Foreskin keratinocyte (primary cell): Measurements from ENCODE around the genes USF3, DRD3 and ZBTB20.

DNA sequence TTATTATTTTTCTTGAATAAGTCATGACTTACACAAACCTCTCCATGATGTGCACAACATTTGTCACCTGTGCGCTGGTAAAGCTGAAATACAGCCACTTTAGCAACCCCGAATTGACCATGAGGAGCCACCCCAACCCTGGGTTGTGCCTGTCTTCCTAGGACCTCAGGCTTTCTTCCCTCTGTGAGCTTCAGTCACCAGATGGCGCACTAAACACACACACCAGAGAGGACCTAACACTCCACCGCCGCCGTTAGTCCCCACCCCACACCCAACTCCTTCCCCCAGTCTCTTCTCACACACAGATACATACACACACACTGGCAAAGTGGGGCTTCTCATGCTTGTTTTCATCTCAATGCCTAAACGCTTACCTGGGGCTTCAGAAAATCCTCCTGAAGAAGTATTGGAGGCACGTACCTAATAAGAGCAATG lies 2.0 kb upstream of the CCDC80 start:
- RAMPAGE, total RNA: no peak

DNA sequence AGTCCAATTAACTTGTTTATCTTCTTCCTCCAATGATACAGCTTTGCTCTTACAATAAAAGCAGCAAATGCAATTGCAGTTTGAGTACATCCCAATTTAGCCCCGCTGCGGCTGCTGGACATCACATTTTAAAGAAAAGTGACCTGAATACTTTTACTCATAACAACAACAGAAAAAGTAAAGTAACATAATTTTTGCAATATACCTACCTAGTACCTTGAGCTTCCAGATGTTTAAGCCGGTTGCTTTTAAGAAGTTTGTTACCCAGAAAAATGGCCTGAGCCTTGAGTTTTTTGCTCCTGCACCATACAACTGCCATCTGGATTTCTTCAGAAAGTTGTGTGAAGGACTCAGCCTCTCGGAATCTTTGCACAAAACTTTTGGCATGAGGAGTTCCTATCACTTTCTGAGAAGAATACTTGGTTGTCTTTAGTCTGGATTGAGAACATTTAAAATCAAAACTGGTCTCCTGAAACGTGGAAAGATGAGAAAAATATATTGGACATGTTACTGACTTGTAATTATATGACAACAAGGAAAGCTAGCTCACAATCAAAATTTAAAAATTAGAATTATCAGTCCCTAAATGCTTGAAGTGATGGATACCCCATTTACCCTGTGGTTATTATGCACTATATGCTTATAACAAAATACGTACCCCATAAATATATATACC lies 11.4 kb downstream of the NEPRO start:
- RAMPAGE, total RNA: no peak

DNA sequence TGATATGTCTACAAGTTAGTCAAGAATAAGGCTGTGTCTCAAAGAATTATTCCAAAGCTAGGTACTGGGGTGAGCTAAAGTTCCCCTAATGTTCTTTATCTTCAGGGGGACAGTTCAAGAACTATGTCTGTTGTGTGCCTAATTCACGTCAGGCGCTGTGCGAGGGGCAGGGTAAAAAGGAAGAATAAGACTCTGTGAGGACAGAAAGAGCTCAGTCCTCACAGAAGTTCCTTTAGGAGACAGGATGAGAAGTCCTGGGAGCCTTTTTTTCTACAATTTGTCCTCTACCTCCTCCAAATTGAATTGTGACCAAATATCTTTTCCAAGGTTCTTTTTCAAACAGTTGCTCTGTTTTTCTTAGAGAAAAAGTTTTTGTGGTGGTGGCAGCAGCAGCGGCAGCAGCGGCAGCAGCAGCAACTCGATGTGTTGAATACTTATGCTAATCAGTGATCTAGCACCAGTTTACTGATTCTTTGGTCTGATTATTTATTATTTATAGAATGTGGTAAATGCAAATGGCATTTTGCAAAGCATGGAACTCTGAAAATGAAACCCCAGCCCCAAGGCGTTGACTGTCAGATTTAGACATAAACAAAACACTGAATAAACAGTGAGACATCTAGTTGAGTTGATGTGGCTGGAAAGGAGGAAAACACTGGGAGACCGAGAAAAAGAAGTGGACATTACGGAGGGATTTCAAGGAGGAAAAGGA lies 59.9 kb upstream of the NEPRO start:
- RAMPAGE, total RNA: no peak

GRCh38 chr3:113151299-113152172 lies 59.8 kb upstream of the BOC start:
- RAMPAGE, total RNA: no peak

DNA sequence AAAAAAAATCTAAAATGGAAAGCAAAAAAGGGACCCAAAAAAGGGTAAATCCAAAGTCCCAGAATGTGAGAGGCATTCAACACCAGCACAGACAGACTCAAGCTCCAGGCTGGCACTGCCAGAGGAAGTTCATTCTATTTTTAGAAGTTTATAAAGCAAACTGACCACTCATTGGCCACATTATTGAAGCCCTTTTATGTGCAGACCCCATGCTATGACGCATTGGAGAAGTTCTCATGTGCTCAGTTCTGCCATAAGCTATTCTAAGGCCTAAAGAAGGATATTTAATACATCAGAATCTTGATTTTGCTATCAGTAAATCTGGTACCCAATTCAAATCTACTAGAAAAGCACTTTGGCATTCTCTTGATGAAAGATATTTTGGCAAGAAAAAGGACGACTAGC lies 17.6 kb upstream of the BOC start:
- RAMPAGE, total RNA: no peak

GRCh38 chr3:113250397-113251005 lies 39.1 kb downstream of the BOC start:
- RAMPAGE, total RNA: no peak

DNA sequence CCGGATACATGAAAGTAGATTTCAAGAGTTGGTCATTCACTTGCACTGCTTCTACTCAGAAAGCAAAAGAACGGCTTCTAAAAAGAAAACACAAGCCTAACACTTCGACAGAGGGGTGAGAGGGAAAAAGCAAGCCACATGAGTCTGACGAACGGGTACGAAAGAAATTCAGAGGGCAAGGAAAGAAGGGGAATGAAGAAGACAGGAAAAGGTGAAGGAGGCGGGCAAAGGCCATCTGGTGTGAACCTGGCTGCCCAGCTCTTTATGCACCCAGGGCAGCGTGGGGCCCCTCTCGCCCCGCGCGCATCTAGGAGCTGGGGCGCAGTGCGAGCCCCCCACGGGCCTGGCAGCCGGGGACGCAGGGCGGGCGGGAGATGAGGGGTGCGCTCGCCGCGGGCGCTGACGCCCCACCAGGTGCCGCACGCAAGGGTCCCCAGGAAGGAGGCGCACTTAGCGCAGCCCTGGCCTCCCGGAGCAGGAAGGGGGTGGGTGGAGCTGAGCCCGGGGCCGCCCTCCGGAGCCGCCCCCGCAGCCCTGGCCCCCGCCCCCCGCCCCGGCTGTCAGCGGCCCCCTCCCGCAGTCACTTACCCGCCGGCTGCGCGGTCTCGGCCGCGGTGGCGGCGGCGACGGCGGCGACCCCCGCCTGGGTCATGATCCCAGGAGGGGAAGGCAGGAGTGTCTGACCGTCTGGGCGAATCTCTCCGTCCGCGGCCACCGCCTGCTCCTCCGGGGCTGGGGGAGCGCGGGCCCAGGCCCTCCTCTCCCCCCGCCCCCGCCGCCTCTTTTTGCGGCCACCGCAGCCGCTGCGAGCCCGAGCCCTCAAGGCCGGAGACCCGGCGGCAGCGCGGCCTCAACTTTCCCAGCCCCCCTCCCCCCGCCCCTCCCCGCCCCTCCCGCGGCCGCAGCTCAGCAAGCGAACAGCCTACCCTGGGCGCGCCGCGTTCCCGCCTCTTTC lies at the start of gene USF3:
USF3 (minus strand) TSS at position 861 of the 955 bp plus-strand sequence.
- RAMPAGE, total RNA: no peak

DNA sequence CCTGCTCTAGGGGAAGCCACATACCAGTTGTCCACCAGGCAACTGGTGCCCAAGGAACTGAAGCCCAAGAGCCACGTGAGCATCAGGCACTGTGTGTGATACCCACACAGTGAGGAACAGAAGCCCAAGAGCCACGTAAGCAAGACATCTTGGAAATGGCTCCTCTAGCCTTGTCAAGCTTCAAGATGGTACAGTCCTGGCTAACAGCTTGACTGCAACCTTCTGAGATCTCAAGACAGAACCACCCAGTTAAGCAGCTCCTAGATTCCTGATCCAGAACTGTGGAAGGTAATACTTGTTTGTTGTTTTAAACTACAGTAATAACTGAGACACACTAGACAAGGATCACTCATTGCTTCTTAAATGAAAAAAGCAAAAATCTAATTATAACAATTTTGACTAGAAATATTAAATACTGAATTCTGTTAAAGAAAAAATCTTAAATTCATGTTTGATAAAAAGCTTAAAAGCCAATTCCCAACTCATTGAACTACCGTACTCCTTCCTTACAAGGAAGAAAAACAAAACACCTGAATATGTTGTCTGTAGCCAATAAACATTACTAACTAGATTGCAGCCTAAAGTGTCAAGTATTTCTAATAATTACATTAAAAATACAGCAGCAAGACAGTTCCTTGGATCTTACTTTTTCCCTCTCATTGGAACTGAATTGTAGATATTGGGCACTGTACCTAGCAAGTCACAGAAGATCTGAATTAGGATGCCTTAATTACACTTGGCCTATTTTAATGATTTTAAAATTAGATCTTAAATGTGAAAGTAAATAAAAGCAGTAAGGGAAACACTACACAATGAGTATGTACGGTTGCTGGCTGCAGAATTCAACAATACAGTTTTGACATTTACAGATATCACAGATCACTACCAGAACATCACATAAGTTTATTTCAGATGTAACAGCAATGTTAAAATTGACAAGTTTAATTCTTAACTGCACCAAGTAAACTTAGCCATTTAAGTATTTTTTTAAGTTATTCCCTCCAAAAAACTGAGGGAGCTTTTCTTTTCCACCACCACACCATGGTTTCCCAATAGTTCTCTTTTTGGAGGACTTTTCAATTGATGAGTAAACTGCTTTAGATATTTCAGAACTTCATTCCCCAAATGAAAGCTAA lies 22.0 kb upstream of the USF3 start:
- RAMPAGE, total RNA: no peak

DNA sequence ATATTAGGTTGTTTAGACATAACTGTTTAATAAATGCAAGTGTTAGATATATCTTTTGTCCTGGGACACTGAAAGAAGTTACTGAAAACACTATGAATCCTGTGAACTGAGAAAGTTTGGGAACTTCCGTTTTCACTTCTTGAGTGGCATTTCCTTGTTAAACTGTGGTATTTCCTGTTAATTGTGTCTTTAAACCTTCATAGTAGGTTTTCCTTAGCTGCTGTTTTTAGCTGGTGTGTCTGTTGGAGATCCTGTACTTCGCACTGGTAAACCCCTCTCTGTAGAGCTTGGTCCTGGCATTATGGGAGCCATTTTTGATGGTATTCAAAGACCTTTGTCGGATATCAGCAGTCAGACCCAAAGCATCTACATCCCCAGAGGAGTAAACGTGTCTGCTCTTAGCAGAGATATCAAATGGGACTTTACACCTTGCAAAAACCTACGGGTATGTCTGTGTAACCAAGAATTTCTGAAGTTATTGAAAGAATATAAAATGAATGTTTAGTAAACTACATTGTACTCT lies 37.2 kb downstream of the ATP6V1A start:
- RAMPAGE, total RNA: no peak

DNA sequence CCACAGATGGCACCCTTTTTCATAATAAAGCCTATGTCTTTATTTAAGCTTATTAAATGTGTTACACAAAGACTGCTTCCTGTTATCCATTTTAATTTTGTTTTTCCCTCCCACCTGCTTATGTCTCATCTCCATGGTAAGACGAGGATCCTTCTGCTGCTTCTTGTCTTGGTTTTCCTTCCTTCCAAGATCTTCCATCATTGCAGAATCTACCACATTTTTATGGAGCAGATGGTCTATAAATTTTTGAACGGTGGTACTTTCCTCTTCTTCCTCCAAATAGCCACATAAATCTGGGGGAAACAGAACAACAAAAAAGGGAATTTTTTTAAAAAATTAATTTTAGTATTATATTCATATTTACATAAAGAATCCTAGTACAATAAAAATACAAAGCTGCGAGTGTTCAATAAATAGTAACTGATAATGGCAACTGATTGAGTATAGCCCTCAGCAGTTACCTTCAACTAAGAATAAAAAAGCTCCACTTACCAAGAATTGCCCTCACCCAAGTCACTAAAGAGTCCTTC lies 19.8 kb downstream of the CCDC191 start:
- RAMPAGE, total RNA: no peak

DNA sequence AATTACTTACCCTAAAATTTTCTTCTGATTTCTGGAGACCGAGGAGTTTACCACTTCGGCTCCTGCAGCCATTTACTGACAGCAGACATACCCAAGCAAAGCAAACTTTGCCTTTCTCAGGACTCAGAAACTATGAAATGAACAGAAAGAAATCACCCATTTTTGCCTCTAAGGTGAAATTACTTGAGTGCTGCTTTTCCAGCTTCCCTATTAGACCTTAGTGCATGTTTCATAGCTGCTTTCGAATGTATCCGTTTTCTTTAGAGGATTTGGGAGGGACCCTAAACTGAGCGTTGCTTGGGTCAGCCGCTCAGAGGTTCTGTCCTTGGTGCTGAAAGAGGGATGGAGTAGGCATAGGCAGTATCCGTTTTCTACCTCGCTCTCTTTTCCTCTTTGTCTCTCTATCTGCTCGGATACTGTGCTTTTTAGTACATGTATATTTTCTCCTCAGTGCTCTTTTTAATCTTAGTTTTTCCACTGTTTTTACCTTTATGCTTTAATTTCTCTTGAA lies at the start of gene DRD3:
DRD3 (minus strand) TSS at position 406 of the 511 bp plus-strand sequence.
- RAMPAGE, total RNA: no peak

DNA sequence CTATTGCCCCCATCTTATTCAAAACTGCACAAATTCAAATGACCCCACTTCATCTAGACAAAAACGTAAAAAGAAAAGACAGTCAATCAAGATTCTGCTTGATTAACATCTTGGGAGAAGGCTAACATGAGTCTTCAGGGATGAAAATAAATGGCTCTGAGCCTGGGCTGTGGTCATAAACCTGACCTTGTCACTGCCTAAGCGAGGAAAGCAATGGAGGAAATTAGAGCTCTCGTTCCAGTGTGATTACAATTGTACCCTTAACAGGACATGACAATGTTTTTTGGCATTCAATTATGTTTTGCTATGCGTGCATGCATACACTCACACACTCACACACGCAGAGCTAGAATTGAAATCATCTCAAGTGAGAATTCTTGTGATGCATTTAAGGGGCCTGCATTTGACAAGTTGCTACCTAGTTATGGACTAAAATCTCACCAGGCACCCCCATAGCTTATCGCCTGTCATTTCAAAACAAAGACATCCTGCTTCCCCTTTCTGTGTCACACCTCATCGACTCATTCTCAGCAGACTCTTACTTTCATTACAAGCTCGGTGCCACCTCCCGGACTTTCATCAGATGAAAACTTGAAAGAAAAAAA lies 24.1 kb downstream of the ZNF80 start:
- RAMPAGE, total RNA: no peak

DNA sequence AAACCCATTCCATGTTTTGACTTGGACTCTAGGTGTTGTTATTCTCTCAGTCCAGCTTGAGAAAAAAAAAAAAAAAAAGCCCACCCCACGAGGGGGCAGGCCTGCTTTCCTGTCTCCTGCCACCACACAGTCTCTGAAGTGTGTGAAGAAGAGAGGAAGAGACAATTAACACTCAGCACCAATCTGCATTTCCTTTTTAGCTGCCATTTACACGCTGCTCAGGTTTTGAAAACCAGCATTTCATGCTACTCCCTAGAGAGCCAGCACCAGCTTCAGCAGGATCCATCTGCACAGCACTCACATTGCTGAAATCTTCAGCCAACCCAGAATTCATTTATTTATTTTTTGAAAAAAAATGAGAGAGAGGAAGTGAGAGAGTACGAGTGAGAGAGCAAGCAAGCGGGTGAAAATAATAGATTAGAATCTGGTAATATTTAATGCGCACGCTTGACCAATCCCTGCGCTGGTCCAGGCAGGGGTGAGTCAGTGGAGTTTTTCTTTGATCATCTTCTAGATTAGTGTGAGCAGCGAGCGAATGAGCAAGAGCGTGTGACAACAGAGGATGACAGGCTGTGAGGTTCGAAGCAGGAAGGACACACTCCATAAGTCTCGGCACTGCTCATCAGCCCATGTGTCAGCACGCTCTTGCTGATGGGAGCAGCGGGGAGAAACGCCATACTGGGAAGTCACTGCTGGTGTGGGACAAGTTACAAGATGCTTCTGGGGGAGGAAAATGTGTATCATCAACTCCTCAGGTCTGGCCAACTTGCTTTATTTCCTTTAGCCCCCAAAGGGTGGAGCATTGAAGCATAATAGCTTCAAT lies 23.4 kb downstream of the ZNF80 start:
- RAMPAGE, total RNA: no peak

- RAMPAGE, total RNA: no peak
Observed at GRCh38 chr3:114290850-114291200, 3.0 kb upstream of the TIGIT start.

DNA sequence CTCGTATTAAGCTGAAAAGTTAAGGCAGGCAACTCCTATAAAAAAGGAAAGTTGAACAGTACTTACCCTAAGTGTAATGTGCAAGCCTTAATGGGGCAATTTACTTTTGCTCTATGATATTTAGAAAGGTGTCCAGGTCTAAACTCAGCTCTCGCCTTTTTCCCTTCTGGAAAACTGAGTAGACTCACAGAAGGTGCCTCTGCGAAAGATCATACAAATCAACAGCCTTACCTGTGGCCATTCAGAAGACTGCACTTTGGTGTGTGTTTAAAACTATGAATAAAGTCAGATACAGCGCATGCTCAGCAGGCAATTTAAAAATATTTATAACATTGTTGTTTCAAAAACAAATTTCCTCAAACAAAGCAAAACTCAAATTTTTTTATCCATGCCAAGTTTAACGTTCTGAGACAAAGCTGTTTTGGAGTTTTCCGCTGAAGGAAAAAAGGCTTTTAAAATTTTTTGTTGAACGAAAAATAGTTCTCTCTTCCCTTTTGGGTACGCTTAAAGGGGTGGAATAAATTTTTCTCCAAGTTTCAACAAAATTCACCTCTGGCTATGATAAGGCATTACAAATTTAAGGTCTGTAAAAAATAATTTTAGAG lies 156.2 kb downstream of the TIGIT start:
- RAMPAGE, total RNA: no peak

GRCh38 chr3:114564952-114566186 lies 271.5 kb downstream of the TIGIT start:
- RAMPAGE, total RNA: no peak

DNA sequence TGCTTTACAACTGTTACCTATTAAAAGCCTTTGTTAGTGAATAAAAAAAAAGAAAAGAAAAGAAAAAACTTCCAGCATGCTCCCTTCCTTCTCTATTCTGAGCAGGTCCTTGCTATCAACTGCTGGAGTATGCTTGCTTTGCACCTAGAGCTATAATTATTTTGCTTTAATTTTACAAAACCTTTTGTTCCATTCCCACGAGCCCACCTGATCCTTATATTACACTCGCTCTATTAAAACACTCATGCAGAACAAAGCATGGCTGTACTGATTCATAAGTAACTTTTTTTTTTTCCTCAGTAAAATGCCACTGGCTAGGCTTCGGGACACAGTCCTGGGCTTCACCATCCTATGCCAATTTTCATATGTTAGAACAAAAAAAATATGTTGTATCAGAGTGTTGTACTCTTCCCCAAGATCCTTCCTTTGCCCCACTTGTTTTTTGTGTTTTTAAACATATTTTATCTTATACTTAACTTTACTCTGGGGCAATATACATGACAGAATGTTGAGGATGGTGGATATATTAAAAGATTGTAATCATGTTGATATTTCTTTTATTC lies 372.1 kb downstream of the ZBTB20 start:
- RAMPAGE, total RNA: no peak

DNA sequence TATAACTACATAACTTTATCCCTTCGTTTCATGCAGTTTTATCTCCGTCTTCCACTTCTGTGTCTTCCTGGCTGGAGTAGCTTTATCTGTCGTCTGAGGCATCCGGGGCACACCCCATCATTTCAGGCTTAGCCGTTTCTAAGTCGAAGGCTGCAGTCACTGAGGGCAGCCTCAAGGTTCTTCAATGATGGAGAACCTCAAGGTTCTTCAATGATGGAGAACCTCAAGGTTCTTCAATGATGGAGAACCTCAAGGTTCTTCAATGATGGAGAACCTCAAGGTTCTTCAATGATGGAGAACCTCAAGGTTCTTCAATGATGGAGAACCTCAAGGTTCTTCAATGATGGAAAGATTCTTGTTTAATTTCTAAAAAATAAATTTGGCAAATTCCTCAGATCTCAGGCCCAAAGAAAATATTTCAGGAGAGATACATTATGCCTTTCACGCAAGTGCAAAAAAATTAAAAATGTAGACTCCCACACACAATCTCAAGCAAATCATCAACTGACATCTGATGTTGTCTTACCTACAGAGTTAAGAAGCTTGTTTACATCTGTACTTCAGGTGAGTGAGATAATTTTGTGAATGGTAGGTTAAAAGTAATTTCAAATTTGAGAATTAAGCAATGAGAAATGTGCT lies 218.8 kb downstream of the ZBTB20 start:
- RAMPAGE, total RNA: no peak

GRCh38 chr3:115146510-115147374 lies at the start of gene ZBTB20:
Gene ZBTB20, minus strand, starts transcription at chr3:115147288.
- RAMPAGE, total RNA: no peak

DNA sequence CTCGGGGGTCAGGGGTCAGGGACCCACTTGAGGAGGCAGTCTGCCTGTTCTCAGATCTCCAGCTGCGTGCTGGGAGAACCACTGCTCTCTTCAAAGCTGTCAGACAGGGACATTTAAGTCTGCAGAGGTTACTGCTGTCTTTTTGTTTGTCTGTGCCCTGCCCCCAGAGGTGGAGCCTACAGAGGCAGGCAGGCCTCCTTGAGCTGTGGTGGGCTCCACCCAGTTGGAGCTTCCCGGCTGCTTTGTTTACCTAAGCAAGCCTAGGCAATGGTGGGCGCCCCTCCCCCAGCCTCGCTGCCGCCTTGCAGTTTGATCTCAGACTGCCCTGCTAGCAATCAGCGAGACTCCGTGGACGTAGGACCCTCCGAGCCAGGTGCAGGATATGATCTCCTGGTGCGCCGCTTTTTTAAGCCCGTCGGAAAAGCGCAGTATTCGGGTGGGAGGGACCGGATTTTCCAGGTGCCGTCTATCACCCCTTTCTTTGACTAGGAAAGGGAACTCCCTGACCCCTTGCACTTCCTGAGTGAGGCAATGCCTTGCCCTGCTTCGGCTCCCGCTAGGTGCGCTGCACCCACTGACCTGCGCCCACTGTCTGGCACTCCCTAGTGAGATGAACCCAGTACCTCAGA lies 170.8 kb upstream of the ZBTB20 start:
- RAMPAGE, total RNA: no peak